BJ (cell line): ENCODE measurements around a stretch of chr10.

- CAGE, long polyA plus RNA, result no peak
- RRBS, result no CpG with 5 or more reads among the region's 4 CpGs
Observed at GRCh38 chr10:110296515-110297053, 8.1 kb downstream of the SMNDC1 start.

GRCh38 chr10:110298333-110298833 is 6.3 kb downstream of the SMNDC1 start:
- CAGE, long polyA plus RNA, result no peak
- RRBS, result no CpG with 5 or more reads among the region's 1 CpG

- CAGE, long polyA plus RNA, result no peak
- RRBS, result no CpG with 5 or more reads among the region's 7 CpGs
Observed at GRCh38 chr10:110430603-110431270, 67.0 kb upstream of the DUSP5 start.

DNA sequence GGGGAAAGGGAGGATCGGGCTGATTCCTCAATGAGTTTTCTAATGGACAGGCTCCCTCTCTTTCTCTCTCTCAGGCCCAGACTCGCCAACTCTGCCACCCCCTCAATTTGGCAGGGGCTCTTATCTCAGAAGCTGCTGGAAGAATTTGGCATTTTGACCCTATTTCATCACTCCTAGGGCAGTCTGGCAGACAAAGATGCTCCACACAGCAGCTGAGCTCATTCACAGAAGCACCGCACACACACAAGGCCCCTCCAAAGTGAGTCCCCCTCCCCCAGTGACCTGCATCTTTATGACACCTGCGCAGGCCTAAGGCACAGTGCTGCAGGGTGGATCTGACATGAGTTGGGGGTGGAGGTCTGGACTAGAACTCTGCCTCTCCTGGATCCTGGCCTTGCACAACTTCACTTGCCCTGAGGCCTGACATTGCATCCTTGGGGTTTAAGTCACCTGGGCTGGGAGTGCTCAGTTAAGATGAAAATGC is 41.2 kb upstream of the DUSP5 start:
- CAGE, long polyA plus RNA, result no peak
- RRBS, result no CpG with 5 or more reads among the region's 4 CpGs

- CAGE, long polyA plus RNA, result no peak
- RRBS, result no CpG with 5 or more reads among the region's 2 CpGs
Observed at GRCh38 chr10:110582372-110582825, 14.9 kb downstream of the SMC3 start.

DNA sequence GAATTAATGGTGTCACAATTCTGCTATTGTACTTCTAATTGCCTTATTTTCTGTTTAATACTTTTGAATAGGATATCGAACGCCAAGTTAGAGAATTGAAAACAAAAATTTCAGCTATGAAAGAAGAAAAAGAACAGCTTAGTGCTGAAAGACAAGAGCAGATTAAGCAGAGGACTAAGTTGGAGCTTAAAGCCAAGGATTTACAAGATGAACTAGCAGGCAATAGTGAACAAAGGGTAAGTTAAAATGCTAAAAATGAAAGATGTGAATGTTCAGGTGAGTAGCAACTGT is 15.8 kb downstream of the SMC3 start:
- CAGE, long polyA plus RNA, result no peak
- RRBS, result no CpG with 5 or more reads among the region's 2 CpGs

DNA sequence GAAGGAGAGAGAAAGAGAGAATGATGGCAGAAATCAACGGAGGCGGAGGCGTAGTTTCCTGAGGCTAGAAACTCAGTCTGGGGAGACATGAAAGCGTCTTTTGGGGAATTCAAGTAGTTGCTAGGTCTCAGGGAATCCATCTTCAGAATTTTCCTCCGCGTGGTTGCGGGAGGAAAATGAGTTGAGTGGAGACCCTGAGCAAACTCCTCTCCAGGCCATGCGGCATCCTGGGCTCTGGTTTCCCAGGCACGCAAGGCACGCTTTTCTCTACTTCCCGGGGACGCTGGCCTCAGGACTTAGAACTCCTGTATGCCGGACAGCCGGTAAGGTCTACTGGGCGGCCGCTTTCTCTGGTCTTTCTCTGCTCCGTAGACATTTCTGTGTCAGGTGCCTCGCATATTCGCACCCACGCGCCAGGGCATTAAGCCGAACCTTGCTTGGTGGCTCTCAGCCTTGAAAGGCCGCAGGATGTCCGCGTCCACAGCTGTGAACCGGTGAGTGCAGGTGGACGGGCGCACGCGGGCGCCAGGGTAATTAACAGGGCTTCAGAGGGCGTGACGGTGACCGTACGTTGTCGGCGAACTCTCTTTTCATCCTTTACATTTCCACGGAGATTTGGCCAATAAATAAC is 1.1 kb upstream of the RBM20 start:
- CAGE, long polyA plus RNA, result no peak
- RRBS, result 20% methylated on average over 1 of the region's 38 CpGs

DNA sequence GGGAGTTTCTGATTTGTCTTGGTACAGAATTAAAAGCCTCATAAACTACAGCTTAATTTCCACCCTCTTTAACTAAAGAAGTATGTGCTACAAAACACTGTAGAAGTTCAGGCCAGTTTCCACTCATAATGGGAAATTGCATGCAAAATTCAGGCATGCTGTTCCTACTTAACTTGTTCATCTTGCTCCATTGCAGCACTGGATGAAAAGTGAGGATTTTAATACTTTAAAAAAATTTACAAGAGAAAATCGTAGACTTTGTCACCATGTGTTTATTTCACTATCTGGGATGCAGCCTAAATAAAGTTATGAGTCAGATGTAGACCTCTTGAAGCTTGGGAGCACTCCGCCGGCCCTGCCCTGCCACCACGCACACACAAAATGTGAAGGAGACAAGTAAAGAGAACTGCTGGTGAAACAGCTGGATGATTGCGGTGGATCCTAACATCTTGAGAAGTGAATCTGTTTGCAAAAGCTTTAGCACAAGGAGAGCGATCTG is 40.4 kb downstream of the RBM20 start:
- CAGE, long polyA plus RNA, result no peak
- RRBS, result no CpG with 5 or more reads among the region's 6 CpGs

DNA sequence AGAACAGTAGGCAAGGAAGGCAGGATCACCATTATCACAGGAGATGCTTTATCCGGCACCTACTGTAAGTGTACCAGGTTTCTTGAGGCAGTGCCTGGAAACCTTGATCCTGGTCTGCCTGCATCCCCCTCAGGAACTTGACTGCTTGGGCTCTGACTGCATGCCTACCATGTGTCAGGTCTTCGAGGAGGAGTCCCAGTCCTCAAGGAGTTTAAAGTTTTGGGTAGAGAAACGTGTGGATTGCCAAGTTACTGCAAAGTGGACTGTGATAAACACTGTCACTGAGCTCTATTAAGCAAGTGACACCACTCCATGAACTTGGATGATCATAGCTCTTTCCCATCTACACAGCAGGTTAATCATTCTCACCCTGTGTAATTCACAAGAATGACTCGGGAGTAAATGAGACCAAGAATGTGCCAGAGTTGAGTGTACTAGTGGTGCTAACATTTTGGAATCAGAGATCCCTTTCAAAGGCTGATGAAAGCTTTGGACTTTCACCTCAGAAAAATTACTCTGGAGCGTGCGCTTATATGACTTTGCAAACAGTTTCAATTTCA is 80.7 kb downstream of the RBM20 start:
- CAGE, long polyA plus RNA, result no peak
- RRBS, result no CpG with 5 or more reads among the region's 6 CpGs

DNA sequence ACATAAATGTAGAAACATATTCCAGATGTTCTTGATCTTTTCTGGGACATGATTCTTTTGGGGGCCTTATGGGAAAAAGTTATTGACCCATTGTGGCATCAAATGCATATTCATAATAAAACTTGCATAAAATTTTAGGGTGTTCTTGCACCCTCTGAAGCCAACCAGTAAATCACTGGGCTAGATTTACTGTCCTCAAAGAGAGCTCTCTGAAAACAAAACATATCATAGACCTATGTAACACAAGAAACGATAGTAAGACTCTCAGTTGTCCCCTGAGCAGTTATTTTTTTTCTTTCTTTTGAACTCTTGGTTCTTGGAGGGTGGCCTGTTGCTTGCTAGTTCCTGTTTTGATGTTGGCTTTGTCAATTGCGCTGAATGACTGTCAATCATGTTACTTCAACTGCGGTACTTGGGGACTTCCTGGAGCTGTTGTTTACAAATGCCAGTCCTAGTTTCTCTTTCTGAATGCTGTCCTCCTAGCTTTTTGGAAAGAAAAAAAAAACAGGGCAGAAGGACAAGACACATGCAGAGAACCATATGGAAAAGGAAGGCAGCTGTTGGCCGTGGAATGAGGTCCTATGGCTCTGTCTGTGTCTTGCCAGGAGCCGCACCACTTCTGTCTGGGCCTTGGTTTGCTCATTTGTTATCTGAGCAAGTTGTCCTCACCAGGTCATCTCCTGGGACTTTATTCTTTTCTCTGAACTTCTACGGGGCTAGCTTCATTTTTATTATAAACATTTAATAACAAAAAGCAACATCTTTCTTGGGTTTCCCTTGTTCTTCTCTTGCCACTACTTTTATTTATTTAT is 7.1 kb upstream of the PDCD4 start:
- CAGE, long polyA plus RNA, result no peak
- RRBS, result no CpG with 5 or more reads among the region's 6 CpGs

DNA sequence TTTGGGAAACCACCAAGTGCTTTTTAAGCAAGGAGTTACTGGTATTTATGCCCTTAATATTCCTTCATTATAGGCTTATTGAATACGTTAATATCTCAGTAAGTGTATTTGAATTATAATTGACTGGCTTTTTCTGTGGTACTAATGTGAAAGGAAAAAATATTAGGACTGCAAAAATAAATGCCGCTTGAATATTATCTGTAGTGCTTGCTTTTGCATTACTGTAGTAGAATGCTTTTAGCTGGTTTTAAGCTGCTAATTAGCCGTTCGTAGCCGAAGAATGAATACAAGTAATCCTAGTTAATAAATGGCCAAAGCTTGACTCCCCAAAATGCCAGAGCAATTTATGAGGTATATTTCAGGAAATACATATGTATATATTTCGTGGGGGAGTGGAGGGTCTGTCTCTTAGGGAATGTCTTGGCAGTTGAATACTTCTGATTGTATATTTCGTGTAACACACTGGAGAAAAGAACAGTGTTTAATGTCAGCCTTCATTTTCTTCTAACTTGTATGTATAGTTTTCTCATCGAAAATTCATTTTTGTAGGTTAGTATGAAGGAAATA is 1.4 kb downstream of the PDCD4 start:
- CAGE, long polyA plus RNA, result no peak
- RRBS, result no CpG with 5 or more reads among the region's 8 CpGs

GRCh38 chr10:110884095-110885007 is 12.6 kb downstream of the PDCD4 start:
- CAGE, long polyA plus RNA, result no peak
- RRBS, result no CpG with 5 or more reads among the region's 11 CpGs

DNA sequence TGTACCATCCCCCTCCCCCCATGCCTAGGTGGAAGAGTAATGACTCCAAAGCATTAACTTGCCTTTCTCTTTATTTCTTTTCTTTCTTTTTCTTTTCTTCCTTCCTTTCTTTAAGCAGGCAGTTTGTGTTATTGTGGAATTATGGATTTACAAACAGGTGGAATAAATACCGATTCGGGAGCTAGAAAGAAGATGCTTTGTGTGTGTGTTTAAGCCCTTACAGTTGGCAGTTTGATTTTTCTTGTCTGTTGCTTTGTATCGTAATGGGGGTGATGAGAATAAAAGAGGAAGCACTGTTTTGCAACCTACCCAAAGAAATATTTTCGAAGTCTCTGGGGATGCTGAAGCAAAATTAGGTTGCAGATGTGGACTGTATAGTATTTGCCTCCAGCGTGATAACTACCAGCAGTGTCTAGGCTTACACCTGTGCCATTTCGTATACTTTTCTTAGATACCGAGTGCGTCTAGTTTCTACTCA is 1.1 kb downstream of the SHOC2 start:
- CAGE, long polyA plus RNA, result no peak
- RRBS, result no CpG with 5 or more reads among the region's 8 CpGs

DNA sequence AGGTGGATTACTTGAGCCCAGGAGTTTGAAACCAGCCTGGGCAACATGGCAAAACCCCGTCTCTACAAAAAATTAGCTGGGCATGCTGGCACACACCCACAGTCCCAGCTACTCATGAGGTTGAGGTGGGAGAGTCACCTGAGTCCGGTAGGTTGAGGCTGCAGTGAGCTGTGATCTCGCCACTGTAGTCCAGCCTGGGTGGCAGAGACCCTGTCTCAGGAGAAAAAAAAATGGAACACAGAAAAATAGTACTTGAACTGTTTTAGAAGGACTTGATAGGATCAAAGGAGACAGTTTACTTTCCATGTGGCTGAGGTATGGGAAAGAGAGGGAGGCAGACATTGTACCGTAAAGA is 53.2 kb downstream of the SHOC2 start:
- CAGE, long polyA plus RNA, result no peak
- RRBS, result no CpG with 5 or more reads among the region's 4 CpGs

GRCh38 chr10:111203639-111203860 is 126.7 kb downstream of the ADRA2A start:
- CAGE, long polyA plus RNA, result no peak
- RRBS, result no CpG with 5 or more reads among the region's 2 CpGs

DNA sequence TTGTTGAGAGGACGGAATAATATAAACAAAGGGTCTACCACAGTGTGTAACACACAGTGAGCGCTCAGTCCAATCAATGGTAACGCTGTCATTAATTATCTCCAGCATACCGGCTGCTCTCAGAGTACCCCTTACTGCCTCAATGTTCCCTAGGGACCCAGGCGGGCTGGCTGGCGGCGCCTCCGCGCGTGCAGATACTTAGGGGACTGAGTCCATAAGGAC is 425 bp downstream of the GPAM start:
- CAGE, long polyA plus RNA, result no peak
- RRBS, result no CpG with 5 or more reads among the region's 10 CpGs

DNA sequence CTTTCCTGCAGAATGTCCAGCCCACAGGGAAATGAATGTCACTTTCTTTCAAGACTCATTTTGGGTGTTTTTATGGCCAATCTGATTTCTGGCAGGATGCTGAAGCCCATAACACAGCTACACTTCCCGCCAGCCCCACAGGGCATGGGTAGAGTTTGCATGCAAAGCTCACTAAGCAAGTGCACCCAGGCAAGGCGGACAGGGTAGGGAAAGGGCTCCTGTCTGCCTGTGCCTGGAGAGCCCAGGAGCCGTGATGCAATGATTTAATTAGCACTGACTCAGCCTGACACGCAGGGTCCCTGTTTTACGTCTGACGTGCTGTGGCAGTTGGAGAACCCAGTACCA is 26.2 kb upstream of the GPAM start:
- CAGE, long polyA plus RNA, result no peak
- RRBS, result no CpG with 5 or more reads among the region's 6 CpGs

- CAGE, long polyA plus RNA, result no peak
- RRBS, result no CpG with 5 or more reads among the region's 2 CpGs
Observed at GRCh38 chr10:112261257-112261592, 22.0 kb upstream of the TECTB start.

DNA sequence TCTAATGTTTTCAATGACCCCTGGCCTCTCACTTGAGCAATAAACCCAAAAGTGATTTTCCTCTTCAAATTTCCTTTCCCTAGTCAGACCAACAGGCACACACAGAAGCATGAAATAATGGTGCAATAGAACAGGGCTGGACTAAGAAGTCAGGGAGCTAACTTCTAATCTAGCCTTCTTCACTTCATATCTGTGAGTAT is 21.7 kb upstream of the TECTB start:
- CAGE, long polyA plus RNA, result no peak

- CAGE, long polyA plus RNA, result no peak
- RRBS, result 60% methylated on average over 2 of the region's 17 CpGs
Observed at GRCh38 chr10:112375855-112376530, 2.1 kb downstream of the ACSL5 start.